Liver (tissue), 9 donors: ENCODE results near the gene STIP1.

DNA sequence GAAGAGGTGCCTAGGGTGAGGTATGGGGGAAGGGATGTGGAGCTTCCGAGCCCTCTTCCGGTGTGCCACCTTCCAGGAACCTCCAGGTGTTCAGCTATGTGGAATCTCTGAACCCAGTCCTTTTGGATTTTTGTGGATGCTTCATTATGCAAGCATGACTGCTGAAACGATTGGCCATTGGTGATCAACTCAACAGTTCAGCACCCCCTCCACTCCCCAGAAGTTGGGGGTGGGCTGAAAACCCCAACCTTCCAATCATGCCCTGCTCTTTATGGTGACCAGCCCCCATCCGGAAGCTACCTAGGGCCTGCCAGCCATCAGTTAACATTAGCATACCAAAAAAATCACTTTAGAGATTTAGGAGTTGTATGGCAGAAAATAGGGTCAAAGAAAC lies 3.5 kb upstream of the POLR2G start:
- PRO-cap, 5 experiments: no peak in any of the 5 experiments
- RAMPAGE, long total RNA, 2 experiments: no peak in any of the 2 experiments
- RRBS: no CpG with 5 or more reads among the region's 4 CpGs

DNA sequence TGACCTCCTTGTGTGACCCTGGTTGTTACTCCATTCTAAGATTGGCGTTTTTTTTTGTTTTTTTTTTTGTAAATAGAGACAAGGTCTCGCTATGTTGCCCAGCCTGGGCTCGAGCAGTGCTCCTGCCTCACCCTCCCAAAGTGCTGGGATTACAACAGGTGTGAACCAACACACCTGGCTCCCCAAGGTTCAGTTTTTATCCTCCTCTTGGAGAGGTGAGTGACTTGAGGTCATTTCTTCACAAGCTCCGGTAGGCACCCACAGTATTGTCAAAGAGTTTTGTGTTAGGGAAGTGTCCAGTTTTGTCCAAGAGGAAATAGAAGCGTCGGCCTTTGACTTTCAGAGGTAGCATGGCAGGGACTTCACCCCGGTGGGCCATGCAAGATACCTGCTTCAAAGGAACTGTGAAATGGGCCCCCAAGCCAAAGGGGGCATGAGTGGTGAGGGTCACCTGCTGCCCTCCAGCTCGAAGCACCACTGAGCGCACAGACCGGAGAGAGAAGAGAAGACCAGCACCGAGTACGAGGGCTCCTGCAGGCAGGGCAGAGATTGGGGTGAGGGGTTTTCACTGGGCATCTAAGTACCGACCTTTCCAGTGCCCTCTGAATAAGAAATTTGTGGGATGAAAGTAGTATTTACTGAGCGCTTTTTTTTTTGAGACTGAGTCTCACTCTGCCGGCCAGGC lies 1.3 kb downstream of the TMEM223 start:
- PRO-cap, 5 experiments: no peak in any of the 5 experiments
- RAMPAGE, long total RNA, 2 experiments: no peak in any of the 2 experiments
- RRBS: 10% methylated on average over 2 of the region's 15 CpGs

DNA sequence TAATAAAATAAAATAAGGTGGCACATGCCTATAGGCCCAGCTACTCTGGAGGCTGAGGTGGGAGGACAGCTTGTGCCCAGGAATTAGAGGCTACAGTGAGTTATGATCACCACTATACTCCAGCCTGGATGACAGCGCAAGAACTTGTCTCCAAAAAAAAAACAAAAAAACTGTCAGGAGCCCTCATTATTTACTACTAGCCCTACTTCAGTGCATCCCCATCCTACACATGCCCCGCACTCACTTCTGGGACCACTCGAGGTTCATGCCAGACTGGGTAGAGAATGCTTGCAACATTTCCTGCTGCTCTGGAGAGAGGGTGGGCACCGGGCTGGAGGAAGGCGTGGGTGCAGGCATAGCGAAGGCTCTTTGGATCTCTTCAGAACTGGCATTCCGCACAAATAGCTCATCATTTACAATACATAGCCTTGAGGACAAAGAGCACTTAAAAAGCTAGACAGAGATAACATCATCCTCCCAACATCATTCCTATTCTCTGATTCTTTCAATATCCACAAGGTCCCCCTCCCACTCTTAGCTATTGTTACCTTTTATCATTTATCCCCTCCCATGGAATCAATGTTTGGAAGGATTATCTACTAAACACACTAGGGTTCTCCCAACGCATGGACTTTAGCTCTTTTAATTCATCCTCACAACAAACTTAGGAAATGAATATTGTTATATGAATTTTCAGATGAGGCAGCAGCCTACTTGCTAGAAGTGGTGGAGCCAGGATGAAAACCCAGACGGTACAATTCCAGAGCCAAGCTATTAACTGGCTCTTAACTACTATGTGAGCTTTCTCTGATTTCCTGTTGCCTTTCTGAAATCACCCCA lies 2.4 kb upstream of the TMEM223 start:
- PRO-cap, 5 experiments: no peak in any of the 5 experiments
- RAMPAGE, long total RNA, 2 experiments: no peak in any of the 2 experiments
- RRBS: no CpG with 5 or more reads among the region's 9 CpGs

GRCh38 chr11:62813378-62814232 lies 8.4 kb upstream of the NXF1 start:
- PRO-cap, 5 experiments: no peak in any of the 5 experiments
- RAMPAGE, long total RNA, 2 experiments: no peak in any of the 2 experiments
- RRBS: no CpG with 5 or more reads among the region's 11 CpGs

DNA sequence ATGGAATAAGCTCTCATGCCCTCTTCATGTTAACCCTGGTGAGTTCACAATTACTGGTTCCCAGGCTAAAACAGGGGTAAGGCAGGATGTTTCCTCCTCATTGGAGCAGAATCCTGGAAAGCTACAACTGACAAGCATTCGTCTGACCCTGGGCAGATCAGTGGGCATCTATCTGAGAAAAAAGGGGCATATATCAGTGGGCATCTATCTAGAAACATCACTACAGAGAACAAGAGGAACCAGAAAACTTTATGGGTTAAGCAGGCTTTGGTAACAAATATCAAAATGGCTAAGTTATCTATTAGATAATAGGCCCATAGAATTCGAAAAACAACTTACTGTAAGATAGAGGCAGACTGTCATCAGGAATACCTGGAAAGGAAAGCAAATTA lies 14.8 kb upstream of the WDR74 start:
- PRO-cap, 5 experiments: no peak in any of the 5 experiments
- RAMPAGE, long total RNA, 2 experiments: no peak in any of the 2 experiments
- RRBS: no CpG with 5 or more reads among the region's 2 CpGs

GRCh38 chr11:62879986-62880630 lies 588 bp upstream of the SLC3A2 start:
- PRO-cap, 5 experiments: no peak in any of the 5 experiments
- RAMPAGE, long total RNA, 2 experiments: no peak in any of the 2 experiments
- RRBS: 2% methylated on average over 3 of the region's 11 CpGs

DNA sequence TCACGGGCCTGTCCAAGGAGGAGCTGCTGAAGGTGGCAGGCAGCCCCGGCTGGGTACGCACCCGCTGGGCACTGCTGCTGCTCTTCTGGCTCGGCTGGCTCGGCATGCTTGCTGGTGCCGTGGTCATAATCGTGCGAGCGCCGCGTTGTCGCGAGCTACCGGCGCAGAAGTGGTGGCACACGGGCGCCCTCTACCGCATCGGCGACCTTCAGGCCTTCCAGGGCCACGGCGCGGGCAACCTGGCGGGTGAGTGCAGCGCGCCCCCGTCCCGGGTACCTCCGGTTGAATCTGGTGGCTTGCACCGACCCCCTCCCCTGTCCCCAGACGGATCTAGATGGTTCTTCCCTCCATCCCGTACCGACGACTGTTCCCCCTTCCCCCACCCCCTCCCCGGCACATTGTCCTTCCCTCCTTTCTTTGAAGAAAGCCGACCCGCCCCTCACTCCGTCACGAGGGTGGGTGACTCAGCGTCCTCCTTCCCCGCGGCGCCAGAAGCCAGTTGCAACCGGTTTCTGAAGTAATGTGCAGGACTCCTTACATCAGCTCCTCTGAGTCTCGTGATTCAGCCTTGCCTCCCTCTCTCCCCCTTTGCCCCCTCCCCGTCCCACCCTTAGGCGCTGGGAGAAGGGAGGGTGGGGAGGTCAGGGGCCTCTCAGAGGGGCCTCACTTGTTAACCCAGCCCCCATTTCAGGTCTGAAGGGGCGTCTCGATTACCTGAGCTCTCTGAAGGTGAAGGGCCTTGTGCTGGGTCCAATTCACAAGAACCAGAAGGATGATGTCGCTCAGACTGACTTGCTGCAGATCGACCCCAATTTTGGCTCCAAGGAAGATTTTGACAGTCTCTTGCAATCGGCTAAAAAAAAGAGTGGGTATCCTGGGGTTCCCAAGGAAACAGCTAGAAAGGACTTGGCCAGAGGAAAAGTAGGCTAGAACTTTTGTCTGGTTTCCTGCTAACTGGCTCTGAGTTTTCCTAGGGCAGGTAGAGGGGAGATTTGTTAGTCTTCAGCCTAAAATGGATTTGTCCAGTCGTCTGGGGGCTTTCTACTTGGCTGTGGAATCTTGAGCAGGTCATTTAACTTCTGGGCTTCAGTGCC lies 853 bp downstream of the SLC3A2 start:
- PRO-cap, 5 experiments: peak in 5 of 5 experiments; most common plus-strand start position 498 of the sequence (in 3); most common minus-strand start position 366 of the sequence (in 4)
- RAMPAGE, long total RNA, 2 experiments: no peak in any of the 2 experiments
- RRBS: under 1% methylated on average over 28 of the region's 54 CpGs

DNA sequence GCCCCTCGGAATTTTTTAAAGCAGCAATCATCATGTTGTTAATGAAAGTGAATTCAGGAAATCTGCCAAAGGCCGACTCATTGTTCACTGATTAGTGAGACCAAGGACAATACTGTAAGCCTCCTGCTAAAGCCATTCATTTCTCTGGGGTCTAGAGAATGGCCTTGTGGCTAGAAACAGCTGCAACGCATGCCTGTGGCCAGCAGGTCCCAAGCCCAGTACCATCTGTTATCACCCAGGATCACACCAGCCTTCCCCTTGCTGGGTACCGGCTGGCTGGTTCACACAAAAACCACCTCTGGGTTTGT lies 1.2 kb downstream of the PLAAT5 start:
- PRO-cap, 5 experiments: no peak in any of the 5 experiments
- RAMPAGE, long total RNA, 2 experiments: no peak in any of the 2 experiments
- RRBS: no CpG with 5 or more reads among the region's 4 CpGs

DNA sequence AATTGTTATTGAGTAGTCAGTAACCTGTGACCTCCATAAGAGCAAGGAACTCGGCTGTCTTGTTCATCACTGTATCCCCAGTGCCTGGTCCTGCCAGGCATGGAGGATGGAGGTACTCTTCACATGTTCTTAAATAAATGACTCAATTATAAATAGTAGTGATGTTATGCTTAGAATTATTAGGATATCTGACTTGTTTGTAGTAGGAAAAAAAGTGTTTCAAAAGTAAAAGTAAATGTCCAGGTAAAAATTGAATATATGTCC lies 12.2 kb upstream of the PLAAT2 start:
- PRO-cap, 5 experiments: no peak in any of the 5 experiments
- RAMPAGE, long total RNA, 2 experiments: no peak in any of the 2 experiments
- RRBS: no CpG with 5 or more reads among the region's 1 CpG

GRCh38 chr11:63577586-63577884 lies 14.4 kb upstream of the PLAAT2 start:
- PRO-cap, 5 experiments: peak in 2 of 5 experiments; most common plus-strand start chr11:63577724 (in 2)
- RAMPAGE, long total RNA, 2 experiments: no peak in any of the 2 experiments
- RRBS: no CpG with 5 or more reads among the region's 6 CpGs

DNA sequence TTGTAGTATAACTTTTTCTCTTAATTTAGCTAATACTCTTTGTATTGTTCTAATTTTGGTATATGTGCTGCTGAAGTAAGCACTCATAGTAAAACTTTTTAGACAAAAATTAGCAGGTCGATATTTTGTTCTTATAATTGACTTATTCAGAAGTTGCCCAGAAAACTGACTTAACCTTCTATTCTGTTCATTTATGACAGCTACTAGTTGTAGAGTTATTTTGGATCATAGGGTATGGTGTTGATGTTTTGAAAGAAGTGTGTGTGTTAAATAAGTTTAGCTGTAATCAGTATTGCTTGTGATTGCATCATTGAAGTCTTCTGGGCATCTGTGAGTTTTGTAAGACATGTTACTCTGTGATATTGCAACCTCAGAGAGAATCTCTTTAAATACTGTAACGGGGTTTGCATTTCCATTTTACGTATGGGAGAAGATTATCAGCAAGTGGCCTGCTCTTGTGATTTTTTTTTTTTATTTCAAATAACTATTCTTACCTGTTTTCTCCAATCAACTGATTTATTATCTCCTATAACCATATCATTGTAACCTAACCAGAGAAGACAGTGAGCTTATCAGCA lies 7.9 kb downstream of the RTN3 start:
- PRO-cap, 5 experiments: no peak in any of the 5 experiments
- RAMPAGE, long total RNA, 2 experiments: no peak in any of the 2 experiments
- RRBS: no CpG with 5 or more reads among the region's 3 CpGs

- PRO-cap, 5 experiments: peak in 5 of 5 experiments; most common plus-strand start chr11:63838664 (in 1); most common minus-strand start chr11:63838728 (in 4)
- RAMPAGE, long total RNA, 2 experiments: no peak in any of the 2 experiments
- RRBS: 2% methylated on average over 8 of the region's 24 CpGs
These were observed 474 bp upstream of the MARK2 start for GRCh38 chr11:63838452-63838820.

- PRO-cap, 5 experiments: no peak in any of the 5 experiments
- RAMPAGE, long total RNA, 2 experiments: no peak in any of the 2 experiments
- RRBS: 6% methylated on average over 1 of the region's 5 CpGs
These were observed 3.6 kb upstream of the RCOR2 start for GRCh38 chr11:63920618-63920878.

GRCh38 chr11:63951931-63952781 lies 13.4 kb downstream of the NAA40 start:
- PRO-cap, 5 experiments: no peak in any of the 5 experiments
- RAMPAGE, long total RNA, 2 experiments: no peak in any of the 2 experiments
- RRBS: no CpG with 5 or more reads among the region's 23 CpGs

- PRO-cap, 5 experiments: no peak in any of the 5 experiments
- RAMPAGE, long total RNA, 2 experiments: no peak in any of the 2 experiments
- RRBS: 93% methylated on average over 6 of the region's 14 CpGs
These were observed 20.5 kb downstream of the FLRT1 start for GRCh38 chr11:64056163-64056722.

GRCh38 chr11:64185926-64186449 lies at the start of gene STIP1:
TSS of gene STIP1 (plus strand) at chr11:64186171.
- PRO-cap, 5 experiments: peak in 5 of 5 experiments; most common plus-strand start chr11:64186236 (in 4)
- RAMPAGE, long total RNA, 2 experiments: start-site peak on the plus strand in 2 of 2 experiments, at chr11:64186148-64186239 at its widest, 669 to 1,562 reads per replicate
- RRBS: 2% methylated on average over 36 of the region's 51 CpGs

- PRO-cap, 5 experiments: no peak in any of the 5 experiments
- RAMPAGE, long total RNA, 2 experiments: no peak in any of the 2 experiments
- RRBS: no CpG with 5 or more reads among the region's 19 CpGs
These were observed 9.2 kb upstream of the FERMT3 start for GRCh38 chr11:64196886-64198207.

DNA sequence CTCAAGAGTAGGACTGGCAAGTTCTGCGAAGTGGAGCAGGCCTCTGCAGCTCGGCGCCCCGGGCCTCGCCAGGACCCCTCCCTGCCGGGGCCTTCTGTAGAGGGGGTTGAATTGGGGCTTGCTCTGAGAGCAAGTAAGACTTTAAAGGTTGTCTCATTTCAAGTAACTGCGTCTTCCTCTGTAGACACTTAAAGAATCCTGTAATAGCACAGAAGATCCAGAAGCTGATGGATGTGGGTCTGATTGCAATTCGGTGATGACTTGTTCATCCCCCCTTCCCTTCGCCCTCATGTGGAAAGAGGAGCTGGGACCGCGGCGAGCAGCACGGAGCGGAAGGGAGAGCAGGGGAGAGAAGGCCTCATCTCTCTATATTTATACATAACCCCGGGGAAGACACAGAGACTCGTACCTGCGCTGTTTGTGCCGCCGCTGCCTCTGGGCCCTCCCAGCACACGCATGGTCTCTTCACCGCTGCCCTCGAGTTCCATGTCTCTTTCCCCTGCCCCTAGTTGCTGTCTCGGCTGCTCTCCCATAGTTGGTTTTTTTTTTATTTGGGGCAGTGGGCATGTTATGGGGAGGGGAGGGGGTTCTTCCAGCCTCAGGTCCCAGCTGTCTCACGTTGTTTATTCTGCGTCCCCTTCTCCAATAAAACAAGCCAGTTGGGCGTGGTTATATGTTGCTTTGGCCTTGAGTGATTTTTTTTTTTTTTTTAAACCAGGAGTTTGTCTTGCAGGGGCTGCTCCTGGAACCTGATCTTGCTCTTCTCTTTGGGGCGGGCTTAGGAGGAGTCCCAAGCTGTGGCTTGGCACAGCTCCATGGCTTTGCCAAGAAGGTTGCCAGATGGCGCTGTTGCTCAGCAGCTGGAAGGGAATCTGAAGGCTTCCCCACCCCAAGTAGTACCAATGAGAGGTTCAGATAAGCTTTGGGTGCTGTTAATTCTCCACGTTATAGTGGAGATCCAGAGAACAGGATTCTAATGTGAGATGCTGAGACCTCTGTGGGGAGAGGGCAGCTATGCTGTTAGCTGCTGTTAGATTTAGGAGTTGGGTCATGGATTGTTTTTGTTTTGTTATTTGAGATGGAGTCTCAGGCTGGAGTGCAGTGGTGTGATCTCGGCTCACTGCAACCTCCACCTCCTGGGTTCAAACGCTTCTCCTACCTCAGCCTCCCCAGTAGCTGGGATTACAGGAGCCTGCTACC lies 2.3 kb upstream of the FERMT3 start:
- PRO-cap, 5 experiments: no peak in any of the 5 experiments
- RAMPAGE, long total RNA, 2 experiments: no peak in any of the 2 experiments
- RRBS: no CpG with 5 or more reads among the region's 31 CpGs

- PRO-cap, 5 experiments: peak in 4 of 5 experiments; most common plus-strand start chr11:64207980 (in 2); most common minus-strand start chr11:64207825 (in 3)
- RAMPAGE, long total RNA, 2 experiments: no peak in any of the 2 experiments
- RRBS: 37% methylated on average over 7 of the region's 44 CpGs
These were observed 891 bp downstream of the FERMT3 start for GRCh38 chr11:64207064-64208159.

DNA sequence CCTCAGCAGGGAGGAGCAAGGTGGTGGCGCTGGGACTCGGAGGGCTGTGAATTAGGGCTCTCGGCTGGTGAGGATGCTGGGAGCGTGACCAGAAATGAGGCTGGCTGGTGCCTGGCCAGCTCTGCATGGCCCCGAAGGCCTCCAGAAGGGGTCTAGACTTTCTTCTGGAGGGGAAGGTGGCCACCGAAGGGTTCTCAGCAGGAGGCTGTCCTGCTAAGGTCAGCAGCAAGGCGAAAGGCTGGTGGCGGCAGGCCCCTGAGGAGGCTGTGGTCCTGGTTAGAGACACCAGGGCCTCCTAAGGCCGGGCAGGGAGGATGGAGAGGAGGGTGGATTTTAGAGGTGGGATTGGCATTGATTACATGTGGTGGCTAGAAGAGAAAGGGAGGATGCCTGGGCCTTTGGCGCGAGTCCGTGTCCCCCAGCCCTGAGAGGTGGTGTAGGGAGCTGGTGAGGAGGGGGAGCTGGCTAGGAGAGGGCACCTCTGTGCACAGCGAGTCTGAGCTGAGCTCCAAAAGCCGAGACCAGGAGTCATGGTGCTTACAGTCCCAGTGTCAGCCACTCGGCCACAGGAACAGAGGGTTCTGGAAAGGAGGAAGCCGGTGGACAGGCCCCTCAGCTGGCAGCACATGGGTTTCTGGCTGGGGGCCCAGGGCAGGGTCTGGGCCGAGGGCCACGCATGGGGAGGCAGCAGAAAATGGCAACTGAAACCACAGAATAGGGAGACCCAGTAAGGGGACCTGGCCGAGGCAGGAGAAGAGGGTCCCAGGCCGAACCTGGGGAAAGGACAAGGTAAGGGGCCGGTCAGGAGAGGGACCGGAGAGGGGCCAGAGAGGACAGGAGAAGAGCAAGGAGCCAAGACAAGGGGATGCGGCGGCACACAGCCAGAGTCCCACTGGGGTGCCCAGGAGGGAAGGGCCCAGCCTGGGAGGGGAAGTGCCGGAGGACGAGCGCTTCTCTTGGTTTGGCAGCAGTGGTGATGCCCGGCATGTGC lies 2.5 kb downstream of the FERMT3 start:
- PRO-cap, 5 experiments: peak in 1 of 5 experiments; most common plus-strand start position 298 of the sequence (in 1)
- RAMPAGE, long total RNA, 2 experiments: no peak in any of the 2 experiments
- RRBS: 81% methylated on average over 4 of the region's 28 CpGs